Mammary epithelial cell (primary cell): ENCODE measurements around the gene C9orf78.

GRCh38 chr9:129237092-129237689, 59.1 kb upstream of the IER5L start:
- CAGE, long polyA plus RNA, result no peak
- RRBS, result no CpG with 5 or more reads among the region's 13 CpGs

DNA sequence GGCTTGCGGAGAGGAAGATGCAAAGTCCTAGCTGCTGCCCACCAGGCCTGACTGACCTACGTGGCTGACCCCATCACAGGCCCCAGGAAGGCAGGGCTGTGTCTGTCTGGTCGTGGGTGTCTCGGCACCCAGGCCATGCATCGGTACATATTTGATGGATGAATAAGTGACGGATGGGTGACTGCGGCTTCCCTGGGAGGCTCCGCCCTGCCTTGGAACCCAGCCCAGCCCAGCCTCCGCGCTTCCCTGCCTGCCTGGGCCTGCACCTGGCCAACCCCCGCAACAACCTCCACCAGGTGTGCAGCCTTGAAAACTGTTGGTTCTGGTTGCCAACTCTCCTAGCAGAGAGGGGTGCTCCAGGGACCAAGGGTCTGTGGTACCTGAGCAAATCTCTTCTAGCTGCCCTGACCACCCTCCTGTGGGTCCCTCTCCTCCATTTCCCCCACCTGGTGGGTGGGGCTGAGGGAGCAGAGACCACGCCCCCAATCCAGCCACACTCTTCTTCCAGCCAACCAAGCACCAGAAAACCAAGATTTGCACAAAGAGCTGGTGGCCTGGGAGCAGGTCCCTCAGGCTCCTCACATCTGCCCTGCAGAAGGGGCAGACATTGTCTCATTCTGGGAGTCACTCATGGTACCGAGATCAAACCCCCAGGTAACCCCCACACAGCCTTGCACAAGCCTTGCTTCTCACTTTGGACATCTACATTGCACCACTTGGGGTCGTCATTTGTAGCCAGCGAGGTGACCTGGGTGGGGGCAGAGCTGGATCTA, 100.5 kb upstream of the IER5L start:
- CAGE, long polyA plus RNA, result no peak
- RRBS, result no CpG with 5 or more reads among the region's 15 CpGs

- CAGE, long polyA plus RNA, result no peak
- RRBS, result no CpG with 5 or more reads among the region's 26 CpGs
These were observed 143.3 kb upstream of the IER5L start for GRCh38 chr9:129321140-129321946.

DNA sequence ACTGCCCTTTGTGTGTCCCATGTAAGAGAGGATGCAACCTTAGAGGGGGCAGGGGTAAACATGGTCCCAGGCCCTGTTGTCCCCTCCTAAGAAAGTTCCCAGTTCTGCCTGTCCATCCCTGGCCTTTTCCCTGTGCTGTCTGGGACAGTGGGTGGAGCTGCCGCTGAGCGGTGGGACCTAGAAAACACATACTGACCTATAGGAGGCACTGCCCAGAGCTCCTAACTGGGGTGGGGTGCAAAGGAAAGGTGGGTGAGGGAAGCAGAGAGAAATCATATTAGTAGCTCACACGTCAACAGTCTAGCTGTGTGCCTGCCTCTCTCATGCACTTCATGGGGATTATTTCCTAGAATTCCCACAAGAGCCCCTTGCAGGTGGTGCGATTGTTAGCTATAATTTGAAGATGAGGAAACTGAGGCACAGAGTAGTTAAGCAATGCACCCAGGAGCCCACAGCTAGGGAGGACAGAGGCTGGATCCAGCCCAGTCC, 144.3 kb upstream of the IER5L start:
- CAGE, long polyA plus RNA, result no peak
- RRBS, result no CpG with 5 or more reads among the region's 4 CpGs

DNA sequence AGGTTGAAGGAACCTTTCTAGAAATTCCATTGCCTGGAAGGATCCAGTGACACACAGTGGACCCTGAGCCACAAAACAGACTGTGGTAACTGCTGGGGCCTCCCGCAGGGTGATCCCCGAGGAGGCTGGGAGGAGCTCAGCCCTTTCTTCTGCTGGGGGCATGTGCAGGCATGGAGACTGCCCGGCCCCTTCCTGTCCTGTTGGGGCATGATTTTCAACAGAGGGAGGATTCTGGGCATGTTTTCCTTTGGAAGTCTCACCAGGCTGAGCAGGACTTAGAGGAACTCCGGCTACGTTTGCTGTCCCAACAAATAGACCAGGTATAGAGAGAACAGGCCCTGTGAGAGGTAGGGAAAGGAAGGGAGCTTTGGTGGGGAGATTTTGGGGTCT, 154.1 kb upstream of the IER5L start:
- CAGE, long polyA plus RNA, result no peak
- RRBS, result 0% methylated on average over 1 of the region's 5 CpGs

DNA sequence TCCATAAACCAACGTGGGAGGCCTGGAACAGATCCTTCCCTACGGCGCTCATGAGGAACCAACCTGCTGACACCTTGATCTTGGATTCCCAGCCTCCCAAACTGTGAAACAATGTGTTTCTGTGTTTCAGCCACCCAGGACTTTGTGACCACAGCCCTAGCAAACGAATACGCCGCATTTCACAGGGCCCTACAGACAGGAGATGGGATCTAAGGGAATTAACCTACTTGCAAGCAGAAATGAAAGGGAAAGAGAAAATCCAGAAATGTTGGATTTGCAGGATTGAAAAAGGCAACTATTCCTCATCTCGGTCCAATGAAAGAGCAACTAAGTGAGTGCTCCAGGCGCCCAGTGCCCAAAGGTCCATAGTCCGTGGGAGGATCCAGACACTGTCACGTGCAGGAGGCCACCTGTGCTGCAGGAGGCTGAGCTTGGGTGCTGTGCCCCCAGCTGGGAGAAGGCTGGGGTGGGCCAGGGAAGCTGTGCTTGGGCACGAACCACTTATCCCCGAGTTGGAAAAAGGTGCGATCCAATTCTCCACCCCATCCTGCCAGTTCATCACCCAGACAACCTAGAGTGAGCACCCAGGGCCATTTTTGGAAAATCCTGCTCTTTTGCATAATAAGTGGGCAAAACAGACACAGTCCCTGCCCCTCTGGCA, 178.0 kb downstream of the C9orf50 start:
- CAGE, long polyA plus RNA, result no peak
- RRBS, result no CpG with 5 or more reads among the region's 13 CpGs

- CAGE, long polyA plus RNA, result no peak
- RRBS, result no CpG with 5 or more reads among the region's 8 CpGs
These were observed 136.9 kb downstream of the C9orf50 start for GRCh38 chr9:129483980-129484406.

DNA sequence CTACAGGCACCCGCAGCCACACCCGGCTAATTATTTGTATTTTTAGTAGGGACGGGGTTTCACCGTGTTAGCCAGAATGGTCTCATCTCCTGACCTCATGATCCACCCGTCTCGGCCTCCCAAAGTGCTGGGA, 131.6 kb downstream of the C9orf50 start:
- CAGE, long polyA plus RNA, result no peak
- RRBS, result no CpG with 5 or more reads among the region's 6 CpGs

DNA sequence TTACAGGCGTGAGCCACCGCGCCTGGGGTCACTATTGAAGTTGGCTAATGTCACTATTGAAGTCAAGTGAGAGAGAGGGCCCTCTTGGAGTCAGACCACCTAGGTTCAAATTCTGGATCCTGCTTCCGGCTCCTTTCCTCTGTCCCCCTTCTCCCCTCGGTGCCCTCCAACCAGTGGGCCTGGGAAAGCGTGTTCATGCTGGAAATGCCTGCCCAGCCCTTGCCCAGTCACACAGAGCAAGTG, 131.4 kb downstream of the C9orf50 start:
- CAGE, long polyA plus RNA, result no peak
- RRBS, result no CpG with 5 or more reads among the region's 6 CpGs

DNA sequence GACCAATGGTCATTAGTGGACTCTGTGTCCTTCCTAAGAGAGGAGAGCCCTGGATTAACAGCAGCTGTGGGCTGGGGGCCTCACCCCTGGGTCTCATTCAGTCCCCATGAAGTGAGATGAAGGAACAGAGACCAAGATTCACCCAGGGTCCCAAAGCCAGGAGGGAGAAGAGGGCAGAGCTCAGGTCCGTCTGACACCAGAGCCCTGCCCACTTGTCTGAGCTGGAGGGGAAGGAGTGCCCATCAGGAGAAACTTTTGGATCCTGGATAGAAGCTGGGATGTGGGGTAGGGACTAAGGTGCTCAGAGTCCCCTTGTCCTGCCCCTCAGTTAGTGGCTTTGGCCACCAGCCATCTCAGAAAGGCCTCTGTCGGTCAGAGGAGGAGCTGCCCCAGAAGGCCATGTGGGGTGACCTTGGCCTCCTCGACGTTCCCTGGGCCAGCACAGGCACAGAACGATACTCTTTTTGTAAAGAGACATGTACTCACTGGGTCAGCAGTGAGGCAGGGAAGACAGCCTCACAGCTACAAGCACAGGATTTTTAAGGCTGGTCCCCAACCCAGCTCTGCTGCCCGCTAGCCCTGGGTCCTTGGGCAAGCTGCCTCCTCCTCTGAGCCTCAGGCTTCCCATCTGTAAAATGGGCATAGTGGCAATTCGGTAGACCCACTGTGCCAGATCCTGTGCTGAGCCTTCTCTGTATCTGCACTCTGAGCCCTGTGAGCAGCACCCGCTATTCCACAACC, 49.5 kb downstream of the C9orf50 start:
- CAGE, long polyA plus RNA, result no peak
- RRBS, result no CpG with 5 or more reads among the region's 8 CpGs

- CAGE, long polyA plus RNA, result no peak
- RRBS, result no CpG with 5 or more reads among the region's 11 CpGs
These were observed 45.7 kb downstream of the C9orf50 start for GRCh38 chr9:129575050-129575763.

- CAGE, long polyA plus RNA, result no peak
- RRBS, result no CpG with 5 or more reads among the region's 11 CpGs
These were observed 13.3 kb downstream of the C9orf50 start for GRCh38 chr9:129607486-129608074.

GRCh38 chr9:129609841-129610264, 11.0 kb downstream of the C9orf50 start:
- CAGE, long polyA plus RNA, result no peak
- RRBS, result no CpG with 5 or more reads among the region's 23 CpGs

DNA sequence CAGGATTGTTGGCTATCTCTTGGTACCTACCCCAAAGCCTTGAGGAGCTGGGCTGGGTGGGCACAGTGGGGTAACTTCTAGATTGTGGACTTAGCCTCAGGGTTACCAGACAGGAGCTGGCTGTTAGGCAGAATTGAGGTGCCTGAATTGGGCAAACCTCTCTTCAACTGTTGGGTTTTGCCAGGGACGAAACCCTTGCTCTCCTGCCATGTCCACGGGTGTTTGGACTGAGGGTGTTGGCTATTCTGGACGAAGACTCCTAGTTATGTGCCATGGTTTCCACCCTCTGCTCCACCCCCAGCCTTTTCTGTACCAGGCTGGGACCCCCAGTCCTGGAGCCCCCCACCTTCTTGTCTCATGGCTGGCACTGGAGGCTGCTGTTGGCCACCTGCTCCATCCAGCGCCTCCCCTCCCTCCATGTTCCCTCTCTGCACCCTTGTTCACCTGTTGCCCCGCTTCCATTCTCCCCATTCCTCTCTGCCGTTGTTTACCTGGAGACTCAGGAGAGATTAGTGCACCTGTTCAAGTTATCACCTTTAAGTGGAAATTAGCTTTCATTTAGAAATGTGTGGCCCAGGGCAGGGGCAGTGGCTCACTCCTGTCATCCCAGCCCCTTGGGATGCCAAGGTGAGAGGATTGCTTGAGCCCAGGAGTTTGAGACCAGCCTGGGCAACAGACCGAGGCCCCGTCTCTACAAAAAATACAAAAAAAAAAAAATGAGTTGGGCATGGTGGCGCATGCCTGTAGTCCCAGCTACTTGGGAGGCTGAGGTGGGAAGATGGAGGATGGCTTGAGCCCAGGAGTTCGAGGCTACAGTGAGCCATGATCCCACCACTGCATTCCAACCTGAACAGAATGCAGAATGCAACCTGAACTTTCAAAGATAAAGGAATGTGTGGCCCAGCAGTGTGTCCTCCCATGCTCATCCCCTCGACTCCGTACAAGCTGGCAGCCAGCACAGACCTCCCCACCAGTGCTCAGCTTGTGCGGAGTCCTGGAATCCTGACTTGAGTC, 7.3 kb downstream of the NTMT1 start:
- CAGE, long polyA plus RNA, result no peak
- RRBS, result no CpG with 5 or more reads among the region's 13 CpGs

DNA sequence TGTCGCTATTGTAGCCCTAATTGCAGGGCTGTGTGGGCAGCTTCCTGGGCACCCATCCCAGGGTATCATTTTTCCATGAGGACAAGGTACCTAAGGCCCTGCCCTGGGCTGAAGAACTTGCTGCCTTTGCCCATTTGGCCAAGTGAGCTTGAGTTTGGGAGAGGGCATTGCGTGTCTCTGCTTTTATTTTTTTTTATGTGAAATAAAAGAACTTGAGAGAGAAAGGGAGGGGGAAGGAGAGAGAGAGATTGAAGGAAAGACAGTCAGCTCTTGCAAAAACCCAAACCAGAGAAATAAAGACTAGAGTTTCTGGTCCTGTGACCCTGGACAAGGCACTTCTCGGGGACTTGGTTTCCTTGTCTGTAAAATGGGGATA, 26.7 kb downstream of the PTGES start:
- CAGE, long polyA plus RNA, result no peak
- RRBS, result no CpG with 5 or more reads among the region's 3 CpGs

DNA sequence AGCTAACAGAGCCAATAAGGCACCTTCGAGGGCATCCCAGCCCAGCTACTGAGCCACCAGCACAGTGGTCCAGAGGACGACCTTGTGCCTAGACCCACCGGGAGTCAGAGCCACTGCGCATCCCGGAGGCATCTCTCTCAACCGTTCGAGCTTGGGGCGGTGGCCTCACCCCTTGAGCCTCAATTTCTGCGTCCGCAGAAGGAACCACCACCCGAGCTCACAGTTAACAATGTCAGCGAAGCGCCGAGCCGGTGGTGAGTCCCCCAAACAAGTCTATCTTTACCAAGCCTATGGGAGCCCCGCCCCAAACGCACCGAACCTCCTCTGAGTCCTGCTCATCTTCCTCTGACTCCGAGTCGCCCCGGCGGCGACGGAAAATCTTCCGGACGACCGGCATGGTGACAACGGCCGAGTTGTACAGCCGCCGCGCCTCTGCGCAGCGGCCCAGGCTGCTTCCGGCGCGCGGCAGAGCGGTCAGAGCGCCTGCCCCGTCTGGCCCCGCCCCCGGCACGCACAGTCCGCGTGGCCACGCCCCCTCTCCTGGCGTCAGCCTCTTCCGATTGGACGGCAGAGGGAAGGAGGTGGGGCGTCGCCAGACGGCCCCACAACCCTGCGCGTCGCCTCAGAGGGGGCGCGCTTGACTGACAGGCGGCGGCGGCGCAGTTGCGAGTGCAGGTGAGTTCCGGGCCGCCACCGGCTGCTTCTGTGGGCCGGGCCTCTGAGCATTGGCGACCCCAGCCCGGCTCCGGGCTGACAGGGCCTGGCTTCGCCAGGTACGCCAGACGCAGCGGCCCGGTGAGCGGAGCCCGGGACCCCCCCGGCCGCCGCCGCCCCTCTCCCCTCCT, at the start of gene C9orf78:
Gene C9orf78 (minus strand): TSS at position 451 of the 845 bp plus-strand sequence.
- CAGE, long polyA plus RNA, result no peak
- RRBS, result 1% methylated on average over 23 of the region's 81 CpGs

DNA sequence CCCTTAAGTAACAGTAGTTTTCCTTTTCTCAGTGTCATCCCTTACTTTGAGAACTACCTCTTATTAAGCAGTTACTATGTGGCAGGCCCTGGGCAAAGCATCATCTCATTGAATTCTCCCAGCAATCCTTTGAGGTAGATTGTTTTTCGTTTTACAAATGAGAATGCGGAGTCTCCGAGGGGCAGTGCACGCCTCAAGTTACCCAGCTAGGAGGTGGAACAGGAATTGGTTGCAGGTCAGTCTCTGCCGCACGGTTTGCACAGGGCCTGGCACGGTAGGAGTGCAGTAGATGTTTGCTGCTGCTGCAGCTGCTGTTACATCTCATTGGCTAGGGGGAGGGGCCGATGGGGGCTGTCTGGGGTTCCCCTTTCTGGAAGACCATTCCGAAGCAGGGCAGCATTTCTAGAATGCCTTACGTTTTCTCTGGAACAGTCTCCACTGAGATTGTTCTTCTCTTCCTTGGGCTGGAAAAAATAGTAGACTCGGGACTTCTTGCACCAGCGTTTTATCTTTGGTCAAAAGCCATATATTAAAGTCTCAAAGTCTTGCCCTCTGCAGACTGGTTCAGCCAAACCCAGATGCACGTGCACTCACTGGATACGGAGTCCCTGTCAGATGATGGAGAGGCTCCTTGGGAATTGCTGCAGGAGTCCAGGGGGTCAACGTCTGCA, 1.1 kb downstream of the USP20 start:
- CAGE, long polyA plus RNA, result no peak
- RRBS, result no CpG with 5 or more reads among the region's 15 CpGs

DNA sequence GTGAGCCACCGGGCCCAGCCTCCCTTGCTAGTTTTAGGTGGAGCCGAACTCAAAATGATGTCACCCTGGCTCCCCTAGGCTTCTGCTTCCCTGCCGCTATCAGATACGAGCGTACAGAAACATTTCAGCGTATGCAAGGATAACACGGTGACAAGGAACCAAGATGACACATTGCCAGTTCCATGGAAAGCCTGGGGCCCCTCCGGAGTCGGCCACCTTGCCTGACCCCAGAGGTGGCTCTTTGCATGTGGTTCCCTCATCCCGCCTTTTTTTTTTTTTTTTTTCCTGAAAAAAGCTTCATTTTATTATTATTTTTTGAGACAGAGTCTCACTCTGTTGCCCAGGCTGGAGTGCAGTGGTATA, 47.8 kb downstream of the USP20 start:
- CAGE, long polyA plus RNA, result no peak
- RRBS, result no CpG with 5 or more reads among the region's 10 CpGs

GRCh38 chr9:129919841-129920133, 84.5 kb downstream of the USP20 start:
- CAGE, long polyA plus RNA, result no peak
- RRBS, result no CpG with 5 or more reads among the region's 2 CpGs

DNA sequence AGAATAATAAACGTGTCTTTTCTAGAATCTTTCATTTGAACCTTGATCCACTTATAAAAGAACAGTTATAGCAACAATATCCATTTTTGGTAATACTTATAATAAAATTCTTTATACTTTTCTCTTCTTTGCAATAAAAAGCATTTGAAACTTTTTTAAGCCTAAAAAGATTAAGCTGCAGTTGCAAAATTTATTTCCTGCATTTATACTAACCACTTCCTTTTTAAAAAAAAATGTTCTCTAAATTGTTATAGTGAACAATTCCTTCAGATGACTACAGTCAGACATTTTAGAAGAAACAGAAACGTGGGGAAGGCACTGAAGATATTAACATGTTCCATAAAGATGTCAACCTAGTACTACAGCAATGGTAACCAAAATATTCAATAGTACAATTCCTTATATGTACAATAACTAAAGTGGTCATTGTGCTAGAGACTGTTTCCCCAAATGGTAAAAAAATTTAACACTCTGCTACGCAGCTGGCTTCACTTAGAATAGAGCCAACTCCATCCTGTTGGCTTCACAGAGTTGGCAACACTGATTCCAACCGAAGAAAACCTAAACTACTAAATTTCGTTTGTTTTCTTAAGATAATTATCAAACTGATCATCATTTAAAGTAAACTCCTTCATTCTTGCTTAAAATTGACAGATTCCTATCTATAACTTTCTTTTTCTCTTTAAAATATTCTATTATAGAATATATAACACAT, 97.7 kb downstream of the FNBP1 start:
- CAGE, long polyA plus RNA, result no peak
- RRBS, result no CpG with 5 or more reads among the region's 5 CpGs